ENCODE measurements around a stretch of chr14.

DNA sequence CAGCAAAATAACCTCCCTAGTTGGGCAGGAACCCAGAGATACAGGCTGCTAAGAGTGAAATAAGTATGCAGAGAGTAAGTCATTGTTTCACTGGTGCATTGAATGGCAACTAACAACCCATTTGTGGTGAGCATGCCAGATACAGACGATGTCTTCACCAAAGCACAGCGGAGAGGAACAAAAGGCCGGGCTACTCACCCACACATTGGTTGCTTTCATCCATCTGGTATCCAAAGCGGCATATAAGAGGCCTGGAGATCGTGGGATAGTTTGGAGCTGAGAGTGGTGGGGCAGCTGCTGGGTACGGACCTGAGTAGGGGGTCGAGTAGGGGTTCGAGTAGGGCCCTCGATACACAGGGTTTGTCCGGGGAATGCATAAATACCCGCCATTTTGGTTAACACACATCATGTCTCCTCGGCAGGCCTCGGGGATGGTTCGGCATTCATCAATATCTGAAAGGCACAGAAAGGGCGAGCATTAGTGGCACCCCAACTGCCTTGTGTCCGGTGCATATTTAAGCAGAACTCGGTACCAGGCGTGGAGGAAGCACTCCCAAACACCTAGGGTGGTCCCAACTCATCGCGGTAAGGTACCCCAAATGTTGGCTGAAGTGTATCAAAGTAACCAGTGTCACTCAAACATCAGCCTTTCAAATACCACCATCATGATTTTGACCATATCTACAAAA is 10.6 kb downstream of the FBLN5 start:
- RRBS, result no CpG with 5 or more reads among the region's 20 CpGs

DNA sequence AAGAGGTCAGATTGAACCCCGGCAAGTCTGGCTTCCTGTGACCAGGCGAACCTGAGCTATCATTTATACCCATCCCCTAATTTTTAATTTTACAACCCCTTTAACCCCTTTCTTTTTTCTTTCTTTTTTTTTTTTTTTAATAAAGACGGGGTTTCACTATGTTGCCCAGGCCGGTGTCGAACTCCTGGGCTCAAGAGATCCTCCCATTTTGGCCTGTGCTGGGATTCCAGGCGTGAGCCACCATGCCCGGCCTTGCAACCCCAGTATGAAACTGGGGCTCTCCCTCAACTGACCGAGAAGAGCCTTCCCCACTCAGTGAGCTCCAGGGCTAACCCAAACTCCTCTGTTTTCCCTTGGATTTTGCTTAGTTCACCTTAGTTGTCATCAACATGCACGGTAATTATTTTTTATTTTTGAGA is 971 bp downstream of the CPSF2 start:
- RRBS, result no CpG with 5 or more reads among the region's 9 CpGs

GRCh38 chr14:92400904-92401166 is 77.9 kb downstream of the SLC24A4 start:
- RRBS, result no CpG with 5 or more reads among the region's 1 CpG

- RRBS, result no CpG with 5 or more reads among the region's 1 CpG
Observed at GRCh38 chr14:92471908-92472339, 41.7 kb upstream of the RIN3 start.

GRCh38 chr14:92511405-92511967 is 2.1 kb upstream of the RIN3 start:
- RRBS, result no CpG with 5 or more reads among the region's 5 CpGs

DNA sequence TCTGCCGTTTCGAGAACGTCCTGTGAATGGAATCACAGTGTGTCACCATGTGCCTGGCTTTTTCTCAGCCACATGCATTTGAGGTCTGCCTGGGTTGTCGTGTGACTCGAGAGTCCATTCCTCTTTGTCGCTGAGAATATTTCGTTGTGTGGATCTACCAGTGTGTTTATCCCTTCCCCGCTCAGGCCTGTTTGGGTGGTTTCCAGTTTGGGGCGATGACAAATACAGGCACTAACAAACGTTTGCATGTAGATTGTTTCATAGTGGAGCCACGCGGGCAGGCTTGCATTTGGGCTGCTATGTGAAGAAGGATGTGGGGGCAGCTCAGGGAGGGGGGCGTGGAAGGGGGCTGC is 14.1 kb downstream of the RIN3 start:
- RRBS, result no CpG with 5 or more reads among the region's 13 CpGs

GRCh38 chr14:92651838-92652897 is 96.3 kb downstream of the LGMN start:
- RRBS, result 67% methylated on average over 5 of the region's 39 CpGs

DNA sequence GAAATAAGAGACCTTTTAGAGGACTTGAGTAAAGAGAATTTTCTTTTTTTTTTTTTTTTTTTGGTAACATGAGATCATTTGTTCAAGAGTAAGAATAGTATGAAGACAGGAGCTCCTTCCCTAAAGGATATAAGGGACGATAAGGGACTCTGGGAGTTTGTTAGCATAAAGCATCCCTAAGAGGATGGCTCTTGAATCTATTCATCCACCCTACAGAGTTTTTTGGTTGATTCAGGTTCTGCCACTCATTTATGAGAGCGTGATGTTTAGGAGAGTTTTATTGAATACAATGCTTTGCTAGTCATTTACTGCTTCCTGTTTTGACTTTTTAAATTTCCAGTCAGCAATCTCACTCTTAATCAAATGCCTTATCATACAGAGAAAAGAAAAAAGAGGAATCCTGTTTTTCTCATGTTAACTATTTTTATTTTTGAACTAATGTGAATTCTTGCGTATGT is 21.9 kb upstream of the LGMN start:
- RRBS, result no CpG with 5 or more reads among the region's 3 CpGs

- RRBS, result under 1% methylated on average over 4 of the region's 21 CpGs
Observed at GRCh38 chr14:92793509-92794104, 498 bp upstream of the GOLGA5 start.

- RRBS, result no CpG with 5 or more reads among the region's 26 CpGs
Observed at GRCh38 chr14:92952768-92953457, 30.0 kb downstream of the CHGA start.

DNA sequence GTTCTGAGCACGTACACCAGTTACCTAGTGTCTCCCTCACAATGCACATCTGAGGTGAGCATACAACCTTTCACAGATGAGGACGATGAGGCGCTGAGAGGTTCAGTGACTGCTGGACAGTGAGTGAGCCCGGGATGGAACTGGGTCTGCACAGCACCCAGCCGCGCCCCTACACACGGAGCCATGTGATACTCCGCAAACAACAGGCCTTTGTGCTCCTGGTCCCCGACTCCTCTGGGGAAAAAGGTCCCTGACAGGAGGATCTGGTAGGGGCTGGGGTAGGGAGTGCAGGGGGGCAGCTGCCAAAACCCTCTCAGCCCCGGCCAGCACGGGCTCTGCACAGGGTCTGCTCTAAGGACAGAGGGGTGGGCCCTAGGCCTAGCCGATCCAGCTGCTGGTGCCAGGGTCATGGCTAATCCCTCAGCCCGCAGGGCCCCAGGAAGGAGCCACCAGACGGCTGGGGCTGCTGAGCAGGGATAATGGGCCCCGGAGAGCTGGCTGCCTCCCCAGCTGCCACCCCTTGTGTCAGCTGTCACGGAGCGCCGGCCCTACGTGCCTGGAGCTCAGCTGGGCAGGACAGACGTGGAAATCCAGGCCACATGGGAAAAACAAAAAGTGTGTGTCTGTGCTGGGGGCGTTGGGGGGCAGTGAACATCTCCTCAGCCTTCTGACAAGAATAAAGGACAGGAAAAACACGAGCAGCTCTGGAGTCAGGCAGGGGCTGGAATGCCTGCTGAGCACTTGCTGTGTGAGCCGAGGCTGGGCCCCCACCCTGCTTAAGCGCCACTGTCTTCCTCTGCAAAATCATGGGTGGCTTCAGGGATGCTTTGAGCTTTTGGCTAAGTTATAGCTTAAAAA is 36.1 kb downstream of the CHGA start:
- RRBS, result 67% methylated on average over 4 of the region's 24 CpGs

DNA sequence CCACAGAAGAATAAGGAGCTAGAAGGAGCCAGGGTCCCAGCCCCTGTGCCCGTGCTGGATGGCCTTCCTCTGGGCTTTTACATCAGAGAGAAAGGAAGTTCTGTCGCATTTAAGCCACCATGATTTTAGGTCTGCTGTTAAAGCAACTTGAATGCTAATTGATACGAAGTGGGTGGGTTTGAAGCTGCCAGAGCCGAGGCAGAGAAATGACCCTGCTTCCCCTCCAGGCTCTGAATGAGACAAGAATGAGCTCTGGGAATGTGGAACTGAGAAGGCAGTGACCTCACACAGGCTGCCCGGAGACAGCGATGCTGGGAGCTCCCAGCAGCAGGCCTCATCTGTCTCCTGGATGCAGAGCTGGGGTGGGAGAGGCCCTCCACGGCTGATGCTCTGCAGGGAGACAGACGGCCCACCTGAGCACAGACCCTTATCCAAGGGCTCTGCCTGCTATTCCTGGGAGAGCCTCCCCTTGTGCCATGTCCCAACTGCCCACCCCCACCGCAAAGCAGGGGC is 67.5 kb downstream of the CHGA start:
- RRBS, result no CpG with 5 or more reads among the region's 9 CpGs

GRCh38 chr14:92993065-92994073 is 70.4 kb downstream of the CHGA start:
- RRBS, result no CpG with 5 or more reads among the region's 20 CpGs

GRCh38 chr14:93011696-93012560 is 89.0 kb downstream of the CHGA start:
- RRBS, result no CpG with 5 or more reads among the region's 26 CpGs

- RRBS, result 74% methylated on average over 7 of the region's 27 CpGs
Observed at GRCh38 chr14:93017212-93018057, 94.5 kb downstream of the CHGA start.

- RRBS, result no CpG with 5 or more reads among the region's 1 CpG
Observed at GRCh38 chr14:93056570-93056896, 59.2 kb downstream of the ITPK1 start.

DNA sequence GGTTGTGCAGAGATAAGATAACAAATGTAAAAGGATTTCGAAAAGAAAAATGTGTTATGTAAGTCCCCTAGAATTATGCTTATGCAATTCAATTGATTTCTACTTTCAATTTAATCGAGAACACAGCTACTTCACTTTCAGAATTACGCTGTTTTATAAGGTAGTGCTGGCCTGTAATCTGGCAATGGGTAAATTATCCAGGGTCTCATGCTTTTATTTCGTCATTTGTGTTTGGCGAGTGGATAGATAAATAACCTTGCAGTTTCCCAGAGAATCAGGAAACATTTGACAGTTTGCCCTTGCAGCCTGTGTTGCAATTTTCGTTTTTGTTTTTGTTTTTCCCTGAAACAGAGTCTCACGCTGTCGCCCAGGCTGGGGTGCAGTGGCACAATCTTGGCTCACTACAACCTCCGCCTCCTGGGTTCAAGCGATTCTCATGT is 33.6 kb downstream of the MOAP1 start:
- RRBS, result no CpG with 5 or more reads among the region's 10 CpGs

- RRBS, result no CpG with 5 or more reads among the region's 4 CpGs
Observed at GRCh38 chr14:93753352-93753668, 35.0 kb downstream of the PRIMA1 start.

GRCh38 chr14:93974266-93975311 is 1.8 kb downstream of the ASB2 start:
- RRBS, result no CpG with 5 or more reads among the region's 20 CpGs

DNA sequence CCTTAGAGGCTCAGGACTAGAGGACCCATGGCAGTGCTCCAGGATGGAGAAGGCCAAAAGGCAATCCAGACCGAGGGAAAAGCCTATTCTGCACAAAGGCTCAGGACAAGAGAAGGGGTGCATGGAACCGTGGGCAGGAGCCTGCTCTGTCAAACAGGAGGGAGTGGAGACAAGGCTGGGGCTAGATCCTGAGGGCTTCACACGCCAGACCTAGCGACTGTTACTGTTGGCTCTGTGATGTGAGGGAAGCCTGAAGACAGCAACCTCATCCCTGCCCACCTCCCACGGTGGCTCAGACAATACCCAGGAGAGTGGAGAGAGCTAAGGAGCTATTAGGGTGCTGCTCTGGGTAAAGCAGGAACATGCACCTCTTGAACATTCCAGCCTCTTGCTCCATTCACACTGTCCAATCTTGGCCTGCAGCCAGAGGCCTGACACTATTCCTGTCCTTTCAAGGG is 24.2 kb downstream of the OTUB2 start:
- RRBS, result no CpG with 5 or more reads among the region's 5 CpGs